Mammary epithelial cell (primary cell): ENCODE measurements around a stretch of chr2.

- CAGE, long polyA plus RNA: no peak
These were observed 45.1 kb downstream of the VPS54 start for GRCh38 chr2:63973853-63974757.

DNA sequence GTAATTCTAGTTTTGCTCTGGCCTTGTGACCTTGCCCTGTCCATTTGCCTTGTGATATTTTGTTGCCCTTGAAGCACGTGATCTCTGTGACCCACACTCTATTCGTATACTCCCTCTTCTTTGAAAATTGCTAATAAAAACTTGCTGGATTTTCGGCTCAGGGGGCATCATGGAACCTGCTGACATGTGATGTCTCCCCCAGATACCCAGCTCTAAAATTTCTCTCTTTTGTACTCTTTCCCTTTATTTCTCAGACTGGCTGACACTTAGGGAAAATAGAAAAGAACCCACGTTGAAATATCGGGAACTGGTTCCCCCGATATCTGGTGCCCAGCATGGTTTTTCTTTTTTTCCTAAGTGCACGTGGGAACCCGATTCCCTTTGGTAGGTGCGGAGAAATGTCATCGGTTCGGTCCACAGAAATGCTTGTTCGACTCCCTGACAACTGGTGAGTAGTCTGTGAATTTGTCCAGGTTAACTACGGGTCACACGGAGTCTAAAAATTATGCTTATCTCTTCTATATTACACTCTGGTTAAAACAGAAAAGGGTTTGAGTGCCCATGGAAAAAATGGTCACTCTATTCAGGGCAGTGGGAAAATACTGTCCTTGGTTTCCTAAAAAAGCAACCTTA is 29.9 kb downstream of the VPS54 start:
- CAGE, long polyA plus RNA: no peak
- RRBS: no CpG with 5 or more reads among the region's 14 CpGs

DNA sequence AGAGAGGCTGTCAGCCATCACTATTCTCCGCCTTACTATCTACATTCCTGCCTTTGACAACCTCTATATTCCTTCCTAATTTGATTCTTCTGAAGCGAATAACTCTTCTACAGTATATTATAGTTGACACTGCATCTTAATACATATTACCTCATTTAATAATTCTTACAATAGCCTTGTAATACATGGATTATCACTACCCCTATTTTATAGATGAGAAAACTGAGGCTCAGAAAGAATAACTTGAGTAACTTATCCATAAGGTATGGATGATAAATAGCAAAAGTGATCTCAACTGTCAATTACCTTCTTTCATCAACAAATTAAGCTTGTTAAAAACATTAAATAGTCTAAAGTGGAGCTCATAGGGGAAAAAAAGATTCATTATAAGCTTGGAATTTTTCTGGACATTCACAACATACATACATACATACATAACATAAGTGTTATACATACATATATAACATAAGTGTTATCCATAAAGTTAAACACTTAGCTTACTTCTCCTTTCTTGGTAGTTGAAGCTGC is 4.6 kb downstream of the VPS54 start:
- CAGE, long polyA plus RNA: no peak
- RRBS: no CpG with 5 or more reads among the region's 2 CpGs

DNA sequence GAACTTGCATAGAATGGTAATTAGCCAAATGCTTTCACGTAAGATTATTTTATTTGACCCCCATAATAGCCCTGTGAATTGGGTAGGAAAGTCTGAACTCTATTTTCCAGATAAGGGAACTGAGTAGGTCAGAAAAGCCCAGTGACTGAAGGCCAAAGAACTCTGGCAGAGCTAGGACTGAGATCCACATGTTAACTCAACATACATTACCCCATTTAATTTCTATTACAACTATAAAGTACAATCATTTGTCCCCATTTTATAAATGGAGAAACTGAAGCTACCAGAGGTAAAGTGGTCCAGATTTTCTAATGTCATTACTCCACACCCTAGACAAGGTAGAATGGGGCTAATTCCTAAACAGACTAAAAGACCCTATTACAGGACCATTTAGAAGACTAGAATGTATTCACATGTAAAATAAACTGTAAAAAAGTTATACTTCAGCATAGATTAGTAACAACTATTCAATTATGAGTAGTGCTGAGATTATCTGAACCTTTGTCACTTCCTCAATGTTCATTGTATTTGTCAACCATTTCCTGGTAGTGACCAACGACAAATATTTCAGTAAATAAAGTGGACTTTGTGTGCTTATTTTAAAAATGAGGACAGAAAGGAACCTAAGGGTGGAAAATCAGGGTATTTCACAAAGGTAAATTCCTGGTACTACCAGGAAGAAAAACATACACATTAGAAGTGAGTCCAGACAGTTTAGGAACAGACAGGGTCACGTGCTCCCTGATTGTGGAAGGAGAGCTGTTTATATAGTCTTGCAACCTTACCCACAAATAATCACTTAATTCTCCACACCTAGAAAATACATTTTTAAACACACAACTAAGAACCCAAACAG is 28.6 kb downstream of the PELI1 start:
- CAGE, long polyA plus RNA: no peak
- RRBS: no CpG with 5 or more reads among the region's 3 CpGs

DNA sequence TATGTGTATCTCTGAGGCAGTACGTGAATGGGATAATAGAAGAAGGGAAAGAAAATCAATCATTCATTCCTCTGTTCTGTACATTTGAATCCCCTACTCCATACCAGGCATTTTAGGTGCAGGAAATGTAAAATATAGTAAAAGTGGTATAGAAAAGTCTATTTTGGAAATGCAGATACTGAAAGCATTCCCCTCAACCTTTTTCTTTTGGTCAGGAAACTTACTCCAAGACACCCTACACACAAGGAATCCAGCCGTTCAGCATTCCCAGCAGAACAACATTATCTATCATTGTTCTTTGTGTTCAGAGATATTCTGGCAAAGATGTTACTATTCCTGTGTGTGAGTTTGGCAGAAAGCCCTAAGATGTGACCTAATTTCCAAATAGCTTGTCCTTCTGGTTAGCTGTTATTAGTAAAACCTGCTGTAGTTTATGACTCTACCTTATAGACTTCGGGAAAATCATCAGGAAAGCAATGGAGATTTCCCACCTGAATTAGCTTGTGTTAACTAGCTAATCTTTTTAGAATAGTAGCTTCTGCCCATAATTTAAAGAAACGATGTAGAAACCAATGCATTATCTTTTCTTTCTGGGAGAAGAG is 78.1 kb upstream of the PELI1 start:
- CAGE, long polyA plus RNA: no peak
- RRBS: no CpG with 5 or more reads among the region's 4 CpGs

GRCh38 chr2:64251632-64252043 is 107.4 kb upstream of the PELI1 start:
- CAGE, long polyA plus RNA: no peak
- RRBS: no CpG with 5 or more reads among the region's 4 CpGs

DNA sequence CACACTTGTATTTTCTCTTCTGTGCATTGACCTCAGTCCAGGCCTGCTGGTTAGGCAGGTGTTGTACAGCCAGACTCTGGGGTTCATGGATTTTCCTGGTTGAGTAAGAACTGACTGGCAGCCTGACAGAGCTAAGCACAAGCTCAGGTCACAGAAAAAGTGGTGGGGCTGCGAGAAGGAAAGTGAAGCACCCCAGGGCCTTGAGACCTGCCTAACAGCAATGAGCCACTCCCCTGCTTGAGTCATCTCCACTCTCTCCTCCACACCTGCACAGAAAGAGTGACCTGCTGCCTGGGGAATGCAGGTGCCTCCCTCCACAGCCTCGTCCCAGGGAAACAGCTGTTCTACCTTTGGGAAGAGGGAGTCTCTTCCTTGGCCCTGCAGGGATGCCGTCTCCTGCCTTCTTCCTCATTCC is 91.4 kb upstream of the LGALSL start:
- CAGE, long polyA plus RNA: no peak
- RRBS: no CpG with 5 or more reads among the region's 3 CpGs

- CAGE, long polyA plus RNA: no peak
- RRBS: no CpG with 5 or more reads among the region's 2 CpGs
These were observed 51.1 kb upstream of the LGALSL start for GRCh38 chr2:64402823-64403295.

- CAGE, long polyA plus RNA: no peak
- RRBS: no CpG with 5 or more reads among the region's 7 CpGs
These were observed 32.1 kb downstream of the LGALSL start for GRCh38 chr2:64486063-64486432.

DNA sequence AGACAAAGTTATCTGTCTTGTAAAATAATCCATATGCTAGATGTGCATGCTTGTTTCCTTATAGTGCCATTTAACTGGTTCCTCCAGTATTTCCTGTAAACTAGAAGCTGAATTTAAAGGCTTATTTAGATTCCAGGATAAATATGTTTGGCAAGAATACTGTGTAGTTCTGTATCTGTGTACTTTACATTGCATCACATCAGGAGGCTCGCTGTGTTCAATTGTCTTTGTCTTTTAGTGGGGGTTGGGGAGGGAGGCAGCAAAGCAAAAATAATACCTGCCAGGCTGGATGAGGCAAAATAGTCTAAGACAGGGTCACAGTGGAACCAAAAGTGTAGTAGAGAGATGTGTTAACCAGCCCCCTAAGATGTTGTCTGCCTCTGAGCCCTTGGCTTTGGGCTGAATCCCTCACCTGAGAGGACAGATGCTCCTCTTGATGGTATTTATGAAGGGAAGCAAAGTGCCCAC is 7.5 kb upstream of the AFTPH start:
- CAGE, long polyA plus RNA: no peak
- RRBS: no CpG with 5 or more reads among the region's 1 CpG

- CAGE, long polyA plus RNA: no peak
These were observed 4.4 kb downstream of the AFTPH start for GRCh38 chr2:64528403-64529113.

DNA sequence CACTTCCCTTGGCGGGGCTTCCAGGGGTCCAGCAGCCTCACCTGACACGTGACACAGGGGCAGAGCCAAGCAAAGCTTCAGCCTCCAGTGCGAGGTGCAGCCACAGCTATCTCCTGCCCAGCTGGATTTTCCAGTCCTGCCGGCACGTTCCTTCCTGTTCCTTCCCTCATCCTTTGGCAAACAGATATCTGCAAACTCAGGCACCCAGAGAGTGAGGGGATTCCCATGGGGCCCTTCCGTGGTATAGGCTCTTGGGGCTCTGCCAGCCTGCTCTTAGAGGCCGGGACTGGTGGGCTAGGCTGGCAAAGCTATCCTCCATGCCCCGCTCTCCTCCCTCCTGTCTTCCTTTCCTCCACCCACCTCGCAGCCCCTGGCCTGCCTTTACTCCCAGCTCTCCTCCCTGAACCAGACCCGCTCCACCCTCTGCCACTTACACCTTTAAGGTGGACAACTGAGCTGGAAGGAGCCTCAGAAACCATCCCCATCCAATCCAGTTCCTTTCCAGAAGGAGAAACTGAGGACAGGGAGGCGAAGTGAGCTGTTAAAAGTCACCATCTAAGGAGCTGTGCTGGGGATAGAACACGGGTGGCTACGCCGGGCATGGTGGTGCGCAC is 45.7 kb downstream of the SERTAD2 start:
- CAGE, long polyA plus RNA: no peak
- RRBS: no CpG with 5 or more reads among the region's 15 CpGs

- CAGE, long polyA plus RNA: no peak
These were observed 23.2 kb downstream of the SERTAD2 start for GRCh38 chr2:64630486-64630877.

DNA sequence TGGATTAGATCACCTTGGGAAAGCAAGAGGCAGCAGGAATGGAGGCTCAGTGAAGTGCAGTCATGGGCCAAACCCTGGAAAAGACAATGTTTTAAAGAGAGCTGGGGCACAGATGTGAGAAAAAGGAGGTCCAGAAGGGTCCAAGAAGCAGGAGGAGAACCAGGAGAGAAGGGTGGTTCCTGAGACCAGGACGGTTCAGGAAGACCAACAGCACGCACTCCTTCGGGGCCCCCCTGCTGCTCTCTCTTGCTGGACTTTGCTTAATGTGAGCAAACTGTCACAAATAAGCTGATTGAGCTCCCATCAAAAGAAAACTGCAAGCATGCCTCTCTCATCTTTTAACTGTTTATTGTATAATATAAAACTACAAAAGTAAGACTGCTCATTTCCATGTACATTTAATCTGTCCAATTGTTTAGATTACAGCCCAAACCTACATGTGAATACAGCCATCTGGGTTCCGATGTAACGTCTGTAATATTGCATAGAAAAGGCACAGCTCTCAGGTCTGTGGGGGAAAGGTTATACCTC is 22.4 kb downstream of the SERTAD2 start:
- CAGE, long polyA plus RNA: no peak
- RRBS: no CpG with 5 or more reads among the region's 5 CpGs

GRCh38 chr2:64637029-64637749 is 16.5 kb downstream of the SERTAD2 start:
- CAGE, long polyA plus RNA: no peak
- RRBS: no CpG with 5 or more reads among the region's 9 CpGs

DNA sequence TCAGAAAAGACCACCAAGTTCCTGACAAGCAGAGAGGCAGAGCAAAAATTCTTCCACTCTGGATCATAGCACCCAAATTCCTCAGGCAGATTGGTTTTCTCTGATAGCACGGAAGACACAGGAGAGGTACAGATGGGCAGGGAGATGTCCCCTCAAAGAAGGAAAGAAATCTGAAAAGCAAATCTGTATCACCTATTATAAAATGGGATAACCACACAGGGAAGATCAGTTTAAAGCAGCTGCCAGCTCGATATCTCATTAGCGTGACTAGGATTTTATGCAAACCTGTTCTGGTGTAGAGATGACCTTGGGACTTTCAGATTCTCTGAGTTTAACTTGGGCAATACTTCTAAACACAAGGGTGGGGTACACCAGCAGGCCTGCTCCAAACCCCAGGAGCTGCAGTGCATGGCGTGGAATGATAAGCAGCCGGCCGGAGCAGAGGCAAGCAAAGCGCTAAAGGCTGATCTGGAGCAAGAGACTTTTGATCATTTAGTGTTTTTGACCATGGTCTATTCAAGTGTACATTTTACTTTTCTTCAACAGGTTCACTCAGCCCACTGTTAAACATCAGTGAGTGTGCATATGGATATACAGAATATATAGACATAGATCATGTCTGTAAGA is 4.7 kb downstream of the SERTAD2 start:
- CAGE, long polyA plus RNA: no peak
- RRBS: no CpG with 5 or more reads among the region's 7 CpGs

DNA sequence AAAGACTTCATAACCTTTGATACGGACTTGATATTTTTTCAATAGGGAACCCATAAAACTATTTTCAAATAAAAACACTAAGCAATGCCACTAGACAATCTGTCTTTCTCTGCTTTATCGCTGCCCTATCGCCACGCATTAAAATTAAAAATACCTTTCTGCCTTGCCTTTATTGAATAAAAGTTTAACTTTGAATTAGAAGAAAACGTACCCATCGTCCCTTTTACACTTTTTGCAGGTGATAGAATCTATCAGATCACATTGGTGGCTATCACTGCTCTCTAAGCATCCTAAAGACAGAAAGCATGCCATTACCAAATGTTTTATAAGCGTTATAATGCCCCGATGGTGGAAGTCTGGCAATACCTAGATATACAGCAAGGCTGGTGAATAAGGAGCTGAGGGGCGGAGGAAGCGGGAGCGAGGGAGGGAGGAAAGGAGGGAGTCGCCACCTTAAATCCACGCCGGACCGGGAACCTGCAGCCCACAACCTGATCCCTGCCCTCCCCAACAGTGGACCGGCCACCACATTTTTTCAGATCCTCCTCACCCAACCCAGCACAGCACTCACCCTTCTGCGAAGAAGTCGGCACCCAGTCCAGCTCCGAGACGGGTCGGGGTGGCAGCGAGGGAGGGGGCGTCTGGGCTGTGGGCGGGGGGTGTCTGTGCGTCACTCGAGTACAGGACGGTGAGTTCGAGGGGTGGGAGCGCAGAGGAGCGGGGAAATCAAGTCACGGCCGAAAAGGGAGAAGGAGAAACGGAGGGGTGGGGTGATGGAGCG is 96.2 kb upstream of the SERTAD2 start:
- CAGE, long polyA plus RNA: no peak
- RRBS: 7% methylated on average over 2 of the region's 34 CpGs

DNA sequence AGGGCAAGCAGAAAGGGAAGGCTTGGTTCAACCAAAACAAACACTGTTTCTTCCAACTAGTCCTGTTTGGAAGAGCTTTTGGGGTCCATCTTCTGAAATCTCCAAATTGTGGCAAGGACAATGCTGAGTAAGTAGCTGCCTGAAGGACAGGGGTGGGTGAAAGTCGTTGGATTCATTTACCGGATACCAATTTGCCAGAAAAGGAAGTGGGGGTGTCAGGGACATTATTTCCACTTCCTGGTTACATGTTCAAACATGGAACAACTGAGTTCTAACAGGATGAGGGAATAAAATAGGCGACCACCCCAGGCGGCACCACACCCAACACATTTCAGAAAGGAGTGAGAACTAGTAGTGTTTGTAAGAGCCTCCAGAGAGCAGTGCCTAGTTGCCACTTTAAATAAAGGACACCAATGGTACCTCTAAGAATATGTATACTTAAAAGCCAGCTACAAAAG is 158.6 kb upstream of the SERTAD2 start:
- CAGE, long polyA plus RNA: no peak
- RRBS: no CpG with 5 or more reads among the region's 4 CpGs

DNA sequence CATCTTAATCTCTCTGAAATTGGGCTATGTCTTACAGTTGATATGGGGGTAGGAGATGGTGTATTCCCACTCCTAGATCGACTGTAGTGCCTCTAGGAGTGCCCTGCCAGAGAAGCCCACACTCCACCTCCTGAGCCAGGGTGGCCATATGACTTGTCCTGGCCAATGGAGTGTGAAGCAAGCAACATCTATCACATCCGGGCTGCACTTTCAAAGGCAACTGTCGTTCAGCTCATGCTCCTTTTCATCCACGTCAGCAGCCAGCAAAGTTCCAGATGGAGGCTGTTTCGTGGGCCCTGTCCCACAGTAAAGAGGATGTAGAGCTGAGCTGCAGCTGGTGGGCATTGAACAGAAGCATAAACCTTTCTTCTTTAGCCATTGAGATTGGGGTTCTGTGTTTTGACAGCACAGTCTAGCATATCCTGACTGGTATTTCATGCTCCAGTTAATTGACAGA is 149.3 kb upstream of the SLC1A4 start:
- CAGE, long polyA plus RNA: no peak
- RRBS: no CpG with 5 or more reads among the region's 5 CpGs

- CAGE, long polyA plus RNA: no peak
- RRBS: no CpG with 5 or more reads among the region's 8 CpGs
These were observed 28.5 kb upstream of the CEP68 start for GRCh38 chr2:65027697-65028179.